LUHMES (cell line): ENCODE data around the gene EVPL.

- PRO-cap, result no peak
Measured at GRCh38 chr17:75558339-75558844, 29.2 kb upstream of the MYO15B start.

GRCh38 chr17:75589731-75589928 is 2.0 kb downstream of the MYO15B start:
- PRO-cap, result no peak

DNA sequence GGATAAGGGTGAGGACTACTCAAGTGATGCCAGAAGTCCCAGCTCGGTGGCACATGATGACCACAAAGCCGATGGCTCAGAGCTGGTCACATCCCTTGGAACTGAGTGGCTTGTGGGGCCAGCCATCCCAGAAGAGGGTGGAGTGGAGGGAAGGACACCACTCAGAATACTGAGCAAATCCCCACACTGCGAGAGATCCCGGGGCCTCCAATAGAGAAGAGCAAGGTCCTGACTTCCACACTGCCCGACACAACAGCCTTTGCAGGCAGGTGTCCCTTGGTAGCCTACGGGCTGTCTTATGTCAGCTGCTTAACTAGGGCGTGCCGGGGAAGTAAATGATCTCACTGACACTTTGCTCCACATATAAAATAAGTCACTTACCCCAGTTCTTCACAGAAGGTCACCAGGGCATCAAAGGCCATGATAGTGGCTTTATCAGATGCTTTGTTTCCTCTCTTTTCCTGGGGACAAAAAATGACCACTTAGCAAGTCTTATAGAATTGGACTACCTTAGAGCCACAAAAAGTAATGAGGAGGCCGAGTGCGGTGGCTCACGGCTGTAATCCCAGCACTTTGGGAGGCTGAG is 4.8 kb downstream of the SMIM6 start:
- PRO-cap, result no peak

- PRO-cap, result no peak
Measured at GRCh38 chr17:75684178-75685491, 17.5 kb downstream of the SAP30BP start.

GRCh38 chr17:75754366-75755054 is 10.5 kb downstream of the GALK1 start:
- PRO-cap, result no peak

DNA sequence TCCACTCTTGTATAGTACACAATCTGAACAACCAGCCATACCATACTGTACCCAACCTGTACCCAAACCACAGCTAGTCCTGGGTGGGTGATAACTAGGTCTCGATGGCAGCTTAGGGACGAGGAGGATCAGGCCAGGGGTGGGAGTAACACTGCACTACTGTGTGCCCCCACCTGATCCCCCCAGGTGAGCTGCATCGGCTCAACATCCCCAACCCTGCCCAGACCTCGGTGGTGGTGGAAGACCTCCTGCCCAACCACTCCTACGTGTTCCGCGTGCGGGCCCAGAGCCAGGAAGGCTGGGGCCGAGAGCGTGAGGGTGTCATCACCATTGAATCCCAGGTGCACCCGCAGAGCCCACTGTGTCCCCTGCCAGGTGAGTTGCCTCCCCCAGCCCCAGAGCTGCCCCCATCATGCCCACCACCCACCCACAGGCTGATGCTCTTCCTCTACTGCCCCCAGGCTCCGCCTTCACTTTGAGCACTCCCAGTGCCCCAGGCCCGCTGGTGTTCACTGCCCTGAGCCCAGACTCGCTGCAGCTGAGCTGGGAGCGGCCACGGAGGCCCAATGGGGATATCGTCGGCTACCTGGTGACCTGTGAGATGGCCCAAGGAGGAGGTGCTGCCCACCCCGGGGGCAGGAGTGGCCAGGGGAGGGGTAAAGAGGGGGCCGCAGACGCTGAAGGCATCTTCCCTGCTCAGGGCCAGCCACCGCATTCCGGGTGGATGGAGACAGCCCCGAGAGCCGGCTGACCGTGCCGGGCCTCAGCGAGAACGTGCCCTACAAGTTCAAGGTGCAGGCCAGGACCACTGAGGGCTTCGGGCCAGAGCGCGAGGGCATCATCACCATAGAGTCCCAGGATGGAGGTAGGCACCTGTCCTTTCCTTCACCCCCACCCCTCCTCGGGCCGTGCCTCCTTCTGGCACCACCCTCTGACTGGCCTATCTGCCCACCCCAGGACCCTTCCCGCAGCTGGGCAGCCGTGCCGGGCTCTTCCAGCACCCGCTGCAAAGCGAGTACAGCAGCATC is 8.4 kb downstream of the GALK1 start:
- PRO-cap, result no peak

- PRO-cap, result no peak
Measured at GRCh38 chr17:75785812-75786423, 1.3 kb downstream of the UNK start.

DNA sequence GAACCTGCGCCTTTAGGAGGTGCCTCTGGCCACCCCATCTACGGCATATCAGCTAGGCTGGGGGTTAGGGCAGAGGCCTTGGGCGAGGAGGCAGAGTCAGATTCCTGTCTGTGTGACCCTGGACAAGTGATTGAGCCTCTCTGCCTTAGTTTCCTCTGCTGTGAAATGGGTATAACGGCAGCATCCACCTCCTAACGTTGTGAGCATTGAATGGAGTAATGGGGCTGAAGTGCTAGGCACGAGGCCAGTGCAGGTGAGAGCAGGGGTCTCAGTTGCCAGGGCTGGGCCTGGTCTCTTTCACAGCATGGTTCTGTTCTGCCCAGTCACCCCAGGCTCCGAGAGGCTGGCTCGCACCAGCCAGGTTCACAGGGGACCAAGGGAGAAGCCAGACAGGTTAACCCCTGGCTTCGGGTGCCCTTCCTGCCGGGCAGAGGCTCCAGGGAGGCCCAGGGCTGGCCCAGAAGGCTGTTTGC is 24.0 kb downstream of the UNC13D start:
- PRO-cap, result no peak

- PRO-cap, result no peak
Measured at GRCh38 chr17:75824080-75824339, 20.2 kb downstream of the UNC13D start.

GRCh38 chr17:75835236-75835514 is 9.0 kb downstream of the UNC13D start:
- PRO-cap, result no peak

GRCh38 chr17:75836546-75836920 is 7.7 kb downstream of the UNC13D start:
- PRO-cap, result no peak

DNA sequence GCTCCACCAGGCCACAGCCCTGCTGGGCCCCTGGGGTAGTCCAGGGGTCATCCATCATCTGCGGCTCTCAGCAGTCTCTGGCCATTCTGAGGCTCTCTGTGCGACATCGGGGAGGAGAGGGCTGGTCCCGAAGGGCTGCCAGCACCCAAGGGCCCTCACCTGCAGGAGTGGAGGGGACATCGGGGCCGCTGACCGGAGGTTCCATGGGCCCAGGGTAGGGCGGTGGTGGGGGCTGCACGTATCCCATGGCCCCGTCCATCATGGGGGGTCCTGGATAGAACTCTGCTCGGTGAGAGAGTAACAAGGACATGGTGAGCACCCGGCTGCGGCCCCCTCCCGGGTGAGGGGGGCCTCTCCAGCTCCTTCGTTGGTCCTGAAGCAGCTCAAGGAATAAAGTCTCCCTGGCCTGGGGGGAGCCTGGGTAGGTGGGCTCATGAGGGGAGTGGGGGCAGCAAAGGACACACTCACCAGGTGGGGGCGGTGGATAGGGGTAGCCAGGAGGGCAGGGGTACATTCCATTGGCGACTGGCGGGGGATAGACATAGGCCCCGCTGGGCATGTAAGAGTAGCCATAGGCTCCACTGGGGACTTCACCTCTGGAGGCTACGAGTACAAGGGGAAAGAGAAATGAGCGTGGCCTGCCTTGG is 3.2 kb upstream of the UNC13D start:
- PRO-cap, result no peak

- PRO-cap, result no peak
Measured at GRCh38 chr17:75854029-75854387, 1.1 kb downstream of the WBP2 start.

DNA sequence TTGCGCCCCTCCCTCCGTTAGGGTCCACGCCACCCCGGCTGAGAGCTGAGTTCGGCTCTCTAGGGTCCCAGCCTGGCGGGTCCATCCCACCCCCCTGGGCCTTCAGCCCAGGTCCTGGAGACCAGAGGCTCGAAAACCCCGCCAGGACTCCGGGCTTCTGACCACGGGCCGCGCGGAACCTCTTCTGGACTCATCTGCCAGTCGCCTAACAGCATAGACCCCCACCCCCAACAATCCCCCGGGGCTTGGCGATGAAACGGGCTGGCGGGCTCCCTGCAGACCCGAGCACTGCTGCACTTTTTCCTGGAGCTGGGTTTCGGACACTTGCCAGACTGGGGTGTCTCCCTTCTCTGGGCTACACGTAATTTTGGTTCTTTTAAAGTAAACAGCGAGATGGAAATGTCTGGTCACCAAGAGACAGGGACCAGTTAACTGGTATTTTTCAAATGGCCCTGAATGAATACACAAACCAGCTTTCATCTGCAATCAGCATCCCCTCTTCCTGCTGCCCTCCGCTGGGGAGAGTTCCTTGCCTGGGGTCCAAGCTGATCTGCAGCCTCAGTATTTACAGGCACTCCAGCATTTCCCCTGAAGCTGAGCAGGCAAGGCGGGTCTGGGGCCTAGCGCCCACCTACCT is 560 bp upstream of the TRIM65 start:
- PRO-cap, result no peak

- PRO-cap, result no peak
Measured at GRCh38 chr17:76017330-76017628, 9.8 kb downstream of the EVPL start.

GRCh38 chr17:76026823-76027872 is at the start of gene EVPL:
Gene EVPL (minus strand): TSS chr17:76027306.
- PRO-cap, result no peak

DNA sequence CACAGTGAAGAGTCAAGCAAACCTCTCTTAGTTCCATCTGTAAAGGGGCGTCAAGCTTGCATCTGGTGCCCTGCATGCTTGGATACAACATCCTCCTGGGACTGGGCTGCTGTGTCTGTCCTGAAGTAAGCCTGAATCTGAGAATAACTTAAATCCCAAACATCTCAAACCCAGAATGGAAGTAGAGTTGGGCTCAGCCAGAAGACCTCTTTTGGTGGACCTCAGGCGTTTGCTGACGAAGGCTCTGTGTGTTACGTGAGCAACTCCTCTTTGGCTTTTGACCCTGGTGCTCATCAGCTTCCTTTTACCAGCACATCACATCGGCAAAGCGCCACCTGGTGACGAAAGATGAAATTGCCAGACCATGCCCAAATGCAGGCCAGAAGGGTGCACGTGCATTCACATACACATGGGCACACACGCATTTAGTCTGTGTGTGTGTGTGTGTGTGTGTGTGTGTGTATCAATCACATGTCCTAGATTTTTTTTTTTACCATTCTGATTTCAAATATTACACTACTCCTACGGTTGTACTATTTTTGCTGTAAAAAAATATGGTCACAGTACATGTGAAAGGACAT is 41.1 kb upstream of the FOXJ1 start:
- PRO-cap, result no peak

DNA sequence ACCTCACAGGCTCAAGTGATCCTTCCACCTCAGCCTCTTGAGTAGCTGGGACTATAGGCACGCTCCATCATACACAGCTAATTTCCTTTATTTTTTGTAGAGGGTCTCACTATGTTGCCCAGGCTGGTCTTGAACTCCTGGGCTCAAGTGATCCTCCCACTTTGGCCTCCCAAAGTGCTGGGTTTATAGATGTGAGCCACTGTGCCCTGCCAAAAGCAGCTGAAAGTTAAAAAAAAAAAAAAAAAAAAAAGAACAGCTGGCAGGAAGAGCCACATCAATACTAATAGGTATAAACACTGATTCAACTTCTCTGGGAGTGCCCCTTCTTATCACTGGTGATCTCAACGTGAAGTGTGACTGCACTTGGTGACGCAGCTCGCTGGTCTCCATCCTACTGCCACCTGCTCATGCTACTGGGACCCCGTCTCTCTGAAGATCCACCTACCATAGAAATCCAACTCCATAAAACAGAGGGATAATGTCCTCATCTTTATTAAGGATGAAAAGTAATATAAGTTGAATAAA is 40.9 kb downstream of the RNF157 start:
- PRO-cap, result no peak

DNA sequence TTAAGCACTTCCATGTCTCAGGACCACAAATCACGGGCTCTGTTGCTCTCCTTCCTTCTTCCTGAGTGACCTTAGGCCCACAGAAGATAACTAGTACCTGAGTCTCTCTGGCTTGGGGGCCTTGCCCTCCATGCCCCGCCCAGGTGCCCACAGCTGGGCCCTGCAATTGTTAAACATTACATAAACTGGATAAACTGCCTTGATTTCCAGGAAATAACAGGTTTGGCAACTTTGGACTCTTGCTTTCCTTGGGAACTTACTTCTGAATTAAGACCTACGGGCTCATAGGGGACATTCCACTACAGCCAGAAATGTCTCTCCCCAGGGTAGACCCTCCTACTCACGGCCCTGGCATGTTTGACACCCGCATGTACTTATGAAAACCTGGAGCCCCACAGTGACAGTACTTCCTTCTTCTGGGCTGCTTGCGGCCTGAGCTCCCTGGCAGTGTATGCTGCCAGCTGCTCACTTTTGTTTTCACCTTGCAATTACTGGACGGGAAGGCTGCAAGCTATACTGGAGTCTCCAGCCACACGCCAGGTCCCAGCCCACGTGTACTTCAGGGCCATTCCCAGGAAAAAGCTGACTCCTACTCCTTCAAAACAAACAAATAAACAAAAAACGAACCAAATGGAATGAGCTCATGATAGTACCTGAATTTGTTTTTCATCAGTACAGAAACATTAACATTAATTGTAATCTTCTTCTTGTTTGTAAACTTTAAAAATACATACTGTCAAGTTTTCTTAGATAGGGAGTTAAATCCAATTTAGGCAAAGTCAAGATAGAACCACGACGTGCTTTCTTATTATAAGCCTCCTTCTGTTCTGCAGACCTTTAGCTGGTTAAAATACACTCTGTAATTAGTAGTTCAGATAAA is 2.2 kb upstream of the UBALD2 start:
- PRO-cap, result no peak

DNA sequence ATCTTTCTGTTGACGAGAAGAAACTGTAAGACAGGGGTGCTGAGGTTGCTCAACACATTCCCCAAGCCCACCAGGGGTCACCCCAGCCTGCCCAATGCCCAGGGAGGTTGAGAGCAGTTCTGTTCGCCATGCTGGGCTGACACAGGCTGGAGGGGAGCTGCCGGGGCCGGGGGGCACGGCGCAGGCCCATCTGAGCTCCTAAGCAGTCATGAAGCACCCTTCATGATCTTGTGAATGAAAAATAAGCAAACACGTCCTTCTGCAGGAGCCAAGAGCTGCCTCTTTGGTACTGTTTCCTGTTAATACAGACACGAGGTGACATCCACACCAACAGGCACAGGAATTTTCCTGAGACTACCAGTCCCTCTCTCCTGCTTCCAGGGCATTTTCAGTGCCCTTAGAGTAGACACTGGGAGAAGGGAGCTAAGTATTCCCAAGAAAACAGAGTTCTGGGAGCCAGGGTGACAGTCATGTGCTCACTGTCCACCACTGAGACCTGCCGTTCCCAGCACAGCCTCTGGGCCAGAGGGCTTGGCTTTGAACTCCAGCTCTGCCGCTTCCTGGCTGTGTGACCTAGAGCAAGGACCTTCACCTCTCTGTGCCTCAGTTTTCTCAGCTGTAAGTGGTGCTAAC is 9.2 kb downstream of the UBALD2 start:
- PRO-cap, result no peak